IMR-90 (cell line): ENCODE measurements around the gene CAPN5.

GRCh38 chr11:76455191-76455841, 10.5 kb downstream of the EMSY start:
- RRBS: no CpG with 5 or more reads among the region's 4 CpGs
CAGE:
- cytosol, long polyA plus RNA: no peak
- long polyA plus RNA: no peak
- nucleus, long polyA plus RNA: no peak

GRCh38 chr11:76629445-76629969, 41.0 kb downstream of the LRRC32 start:
- RRBS: no CpG with 5 or more reads among the region's 8 CpGs
CAGE:
- cytosol, long polyA plus RNA: no peak
- long polyA plus RNA: no peak
- nucleus, long polyA plus RNA: no peak

- RRBS: no CpG with 5 or more reads among the region's 2 CpGs
CAGE:
- cytosol, long polyA plus RNA: no peak
- long polyA plus RNA: no peak
- nucleus, long polyA plus RNA: no peak
Observed at GRCh38 chr11:76631781-76632359, 38.7 kb downstream of the LRRC32 start.

DNA sequence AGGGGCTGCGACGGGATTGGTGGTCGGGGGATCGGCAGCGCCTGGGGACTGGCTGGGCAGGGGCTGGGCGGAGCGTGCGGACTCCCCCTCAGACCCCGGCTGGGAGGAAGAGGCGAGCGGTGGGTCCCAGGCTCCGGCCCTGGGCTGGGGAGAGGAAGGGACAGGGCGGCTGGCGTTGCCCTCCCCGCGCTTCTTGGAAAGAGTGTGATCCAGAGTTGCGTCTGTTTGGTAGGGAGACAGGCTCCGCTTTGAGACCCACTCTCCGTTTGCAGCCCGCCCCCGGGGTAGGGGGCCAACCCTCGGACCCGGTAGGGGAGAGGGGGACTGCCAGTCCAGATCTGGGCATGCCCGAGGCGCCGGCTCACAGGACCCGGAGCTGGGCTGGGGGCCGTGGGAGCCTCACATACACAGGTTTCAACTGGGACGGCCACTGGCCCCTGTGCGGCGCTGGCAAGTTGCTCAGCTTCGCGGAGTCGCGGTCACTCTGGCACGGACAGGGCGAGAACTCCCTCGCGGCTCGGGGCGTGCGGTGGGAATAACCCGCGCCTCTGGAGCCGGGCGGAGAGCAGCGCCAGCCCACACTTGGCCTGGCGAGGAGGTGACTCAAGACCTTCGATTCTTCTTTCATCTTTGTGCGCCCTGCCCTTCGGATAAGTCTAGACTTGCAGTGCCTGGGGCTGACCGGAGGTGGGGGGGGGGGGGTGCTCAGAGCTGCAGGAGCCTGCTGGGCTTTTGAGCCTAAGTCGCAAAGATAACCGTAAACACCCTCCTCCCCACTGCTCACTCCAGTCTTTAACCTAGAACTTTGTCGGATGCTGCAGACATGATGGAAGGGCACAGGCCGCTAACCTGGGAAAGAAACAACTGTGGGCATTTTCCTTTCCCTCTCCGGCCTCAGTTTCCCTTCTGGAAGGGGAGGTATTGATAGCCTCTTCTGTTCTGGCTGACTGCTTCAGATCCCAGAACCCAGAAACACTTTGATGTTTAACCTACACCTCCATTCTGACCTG, 1.2 kb downstream of the TSKU start:
- RRBS: 2% methylated on average over 4 of the region's 57 CpGs
CAGE:
- cytosol, long polyA plus RNA: no peak
- long polyA plus RNA: no peak
- nucleus, long polyA plus RNA: no peak

- RRBS: no CpG with 5 or more reads among the region's 8 CpGs
CAGE:
- cytosol, long polyA plus RNA: no peak
- long polyA plus RNA: no peak
- nucleus, long polyA plus RNA: no peak
Observed at GRCh38 chr11:76786219-76786614, 3.1 kb downstream of the TSKU start.

DNA sequence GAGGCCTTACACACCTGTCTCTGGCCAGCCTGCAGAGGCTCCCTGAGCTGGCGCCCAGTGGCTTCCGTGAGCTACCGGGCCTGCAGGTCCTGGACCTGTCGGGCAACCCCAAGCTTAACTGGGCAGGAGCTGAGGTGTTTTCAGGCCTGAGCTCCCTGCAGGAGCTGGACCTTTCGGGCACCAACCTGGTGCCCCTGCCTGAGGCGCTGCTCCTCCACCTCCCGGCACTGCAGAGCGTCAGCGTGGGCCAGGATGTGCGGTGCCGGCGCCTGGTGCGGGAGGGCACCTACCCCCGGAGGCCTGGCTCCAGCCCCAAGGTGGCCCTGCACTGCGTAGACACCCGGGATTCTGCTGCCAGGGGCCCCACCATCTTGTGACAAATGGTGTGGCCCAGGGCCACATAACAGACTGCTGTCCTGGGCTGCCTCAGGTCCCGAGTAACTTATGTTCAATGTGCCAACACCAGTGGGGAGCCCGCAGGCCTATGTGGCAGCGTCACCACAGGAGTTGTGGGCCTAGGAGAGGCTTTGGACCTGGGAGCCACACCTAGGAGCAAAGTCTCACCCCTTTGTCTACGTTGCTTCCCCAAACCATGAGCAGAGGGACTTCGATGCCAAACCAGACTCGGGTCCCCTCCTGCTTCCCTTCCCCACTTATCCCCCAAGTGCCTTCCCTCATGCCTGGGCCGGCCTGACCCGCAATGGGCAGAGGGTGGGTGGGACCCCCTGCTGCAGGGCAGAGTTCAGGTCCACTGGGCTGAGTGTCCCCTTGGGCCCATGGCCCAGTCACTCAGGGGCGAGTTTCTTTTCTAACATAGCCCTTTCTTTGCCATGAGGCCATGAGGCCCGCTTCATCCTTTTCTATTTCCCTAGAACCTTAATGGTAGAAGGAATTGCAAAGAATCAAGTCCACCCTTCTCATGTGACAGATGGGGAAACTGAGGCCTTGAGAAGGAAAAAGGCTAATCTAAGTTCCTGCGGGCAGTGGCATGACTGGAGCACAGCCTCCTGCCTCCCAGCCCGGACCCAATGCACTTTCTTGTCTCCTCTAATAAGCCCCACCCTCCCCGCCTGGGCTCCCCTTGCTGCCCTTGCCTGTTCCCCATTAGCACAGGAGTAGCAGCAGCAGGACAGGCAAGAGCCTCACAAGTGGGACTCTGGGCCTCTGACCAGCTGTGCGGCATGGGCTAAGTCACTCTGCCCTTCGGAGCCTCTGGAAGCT, 13.6 kb downstream of the TSKU start:
- RRBS: 95% methylated on average over 11 of the region's 31 CpGs
CAGE:
- cytosol, long polyA plus RNA: no peak
- long polyA plus RNA: no peak
- nucleus, long polyA plus RNA: no peak

GRCh38 chr11:76805202-76805638, 22.1 kb downstream of the TSKU start:
- RRBS: no CpG with 5 or more reads among the region's 5 CpGs
CAGE:
- cytosol, long polyA plus RNA: no peak
- long polyA plus RNA: no peak
- nucleus, long polyA plus RNA: no peak

DNA sequence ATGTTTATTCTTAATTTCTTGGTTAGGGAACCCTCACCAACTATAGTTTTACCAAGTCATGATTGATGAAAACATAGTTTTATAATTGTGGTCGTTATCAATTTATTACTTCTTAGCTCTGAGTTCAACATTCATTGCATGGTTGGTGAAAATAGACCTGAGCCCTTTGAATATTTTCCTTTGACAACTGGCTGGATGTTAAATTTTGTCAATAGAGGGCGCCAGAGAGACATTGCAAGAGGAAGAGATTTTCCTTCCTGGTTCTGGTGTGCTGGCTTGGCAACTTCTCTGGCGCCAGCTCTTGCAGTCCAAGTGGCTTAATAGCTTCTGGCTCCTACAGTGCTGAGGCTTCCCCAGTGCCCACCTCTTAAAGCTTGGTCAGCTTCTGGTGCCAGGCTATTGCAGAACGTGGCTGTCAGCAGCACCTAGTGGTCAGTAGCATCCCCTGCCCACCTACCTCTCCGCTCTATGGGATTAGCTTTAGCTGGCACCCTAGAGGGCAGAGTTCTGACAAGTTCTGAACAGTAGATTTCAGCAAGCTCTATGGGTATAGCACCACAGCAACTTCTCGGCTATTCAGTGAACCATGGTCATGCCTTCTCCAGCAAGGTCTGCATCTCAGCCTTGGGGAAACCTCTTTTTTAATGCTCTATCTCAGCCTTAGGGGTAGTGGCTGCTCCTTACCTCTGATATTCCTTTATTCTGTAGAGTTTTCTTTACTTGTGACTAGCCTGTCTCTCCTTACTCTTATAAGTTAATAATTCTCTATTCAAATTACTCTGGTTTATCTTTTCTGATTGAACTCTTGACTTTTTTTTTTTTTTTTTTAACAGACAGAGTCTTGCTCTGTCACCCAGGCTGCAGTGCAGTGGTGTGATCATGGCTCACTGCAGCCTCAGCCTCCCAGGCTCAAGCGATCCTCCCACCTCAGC, 59.4 kb downstream of the ACER3 start:
- RRBS: no CpG with 5 or more reads among the region's 7 CpGs
CAGE:
- cytosol, long polyA plus RNA: no peak
- long polyA plus RNA: no peak
- nucleus, long polyA plus RNA: no peak

- RRBS: no CpG with 5 or more reads among the region's 1 CpG
CAGE:
- cytosol, long polyA plus RNA: no peak
- long polyA plus RNA: no peak
- nucleus, long polyA plus RNA: no peak
Observed at GRCh38 chr11:76997889-76998320, 36.3 kb upstream of the B3GNT6 start.

GRCh38 chr11:77039492-77040370, 5.5 kb downstream of the B3GNT6 start:
- RRBS: 11% methylated on average over 28 of the region's 105 CpGs
CAGE:
- cytosol, long polyA plus RNA: no peak
- long polyA plus RNA: no peak
- nucleus, long polyA plus RNA: no peak

DNA sequence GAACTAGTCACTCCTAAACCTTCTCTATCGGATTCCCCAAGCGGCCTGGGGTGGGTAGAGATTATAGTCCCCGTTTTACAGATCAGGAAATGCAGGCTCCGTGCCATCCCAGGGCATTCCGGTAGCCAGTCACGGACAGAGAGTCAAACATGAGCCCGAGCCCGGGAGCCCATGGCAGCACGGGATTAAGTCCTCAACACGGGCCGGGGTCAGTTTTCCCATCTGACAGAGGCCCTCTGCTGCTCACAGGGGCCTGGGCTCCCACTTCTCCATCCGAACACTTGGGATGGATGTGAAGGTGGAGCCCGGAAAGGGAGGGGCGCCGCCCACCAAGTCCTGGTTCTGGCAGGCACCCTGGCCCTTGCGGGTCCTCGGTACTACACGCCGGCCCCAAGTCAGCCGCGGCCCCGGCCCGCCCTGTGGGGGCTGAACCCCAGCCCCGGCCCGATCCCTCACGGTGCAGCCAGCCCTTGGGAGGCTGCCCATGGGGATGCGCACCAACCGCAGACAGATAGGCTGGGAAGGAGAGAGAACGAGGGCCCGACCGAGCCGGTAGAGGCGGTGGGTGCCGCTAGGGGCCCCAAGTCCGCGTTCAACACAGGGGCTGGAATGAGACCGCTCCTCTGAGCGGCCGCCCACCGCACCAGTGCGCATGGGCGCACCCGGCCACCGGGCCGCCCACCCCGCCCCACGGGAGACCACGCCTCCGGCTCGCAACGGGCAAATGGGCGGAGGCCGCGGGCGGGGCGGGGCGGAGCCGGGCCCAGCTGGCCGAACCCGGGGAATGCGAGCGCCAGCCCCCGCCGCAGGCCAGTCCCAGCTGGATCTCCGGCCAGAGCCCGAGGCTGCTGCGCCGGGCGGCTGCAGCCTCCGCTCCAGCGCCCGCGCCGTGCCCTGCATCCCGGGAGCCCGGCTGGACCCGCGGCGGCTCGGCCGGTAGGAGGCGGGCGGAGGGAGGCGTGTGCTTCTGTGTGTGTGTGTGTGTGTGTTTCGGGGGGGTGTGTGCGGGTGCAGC, at the start of gene CAPN5:
Gene CAPN5 (plus strand): TSS at position 813 of the 1,015 bp plus-strand sequence.
- RRBS: 2% methylated on average over 52 of the region's 86 CpGs
CAGE:
- cytosol, long polyA plus RNA: no peak
- long polyA plus RNA: no peak
- nucleus, long polyA plus RNA: no peak

GRCh38 chr11:77115178-77115602, 12.6 kb downstream of the OMP start:
- RRBS: no CpG with 5 or more reads among the region's 16 CpGs
CAGE:
- cytosol, long polyA plus RNA: no peak
- long polyA plus RNA: no peak
- nucleus, long polyA plus RNA: no peak

- RRBS: no CpG with 5 or more reads among the region's 7 CpGs
CAGE:
- cytosol, long polyA plus RNA: no peak
- long polyA plus RNA: no peak
- nucleus, long polyA plus RNA: no peak
Observed at GRCh38 chr11:77137141-77137502, 9.1 kb downstream of the MYO7A start.

GRCh38 chr11:77278499-77279211, 22.8 kb downstream of the GDPD4 start:
- RRBS: no CpG with 5 or more reads among the region's 4 CpGs
CAGE:
- cytosol, long polyA plus RNA: no peak
- long polyA plus RNA: no peak
- nucleus, long polyA plus RNA: no peak

DNA sequence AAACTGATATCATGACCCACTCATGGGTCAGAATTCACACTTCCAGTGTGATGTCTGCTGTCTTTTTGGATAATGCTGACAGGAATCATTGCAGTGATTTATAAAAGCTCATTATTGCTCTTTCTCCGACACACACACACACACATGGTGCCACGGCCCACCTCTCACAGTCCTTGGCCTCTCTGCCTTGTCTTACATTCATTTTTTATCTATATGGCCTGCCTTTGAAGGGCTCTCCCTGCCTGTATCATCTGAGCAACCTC, 24.4 kb upstream of the PAK1 start:
- RRBS: no CpG with 5 or more reads among the region's 2 CpGs
CAGE:
- cytosol, long polyA plus RNA: no peak
- long polyA plus RNA: no peak
- nucleus, long polyA plus RNA: no peak

DNA sequence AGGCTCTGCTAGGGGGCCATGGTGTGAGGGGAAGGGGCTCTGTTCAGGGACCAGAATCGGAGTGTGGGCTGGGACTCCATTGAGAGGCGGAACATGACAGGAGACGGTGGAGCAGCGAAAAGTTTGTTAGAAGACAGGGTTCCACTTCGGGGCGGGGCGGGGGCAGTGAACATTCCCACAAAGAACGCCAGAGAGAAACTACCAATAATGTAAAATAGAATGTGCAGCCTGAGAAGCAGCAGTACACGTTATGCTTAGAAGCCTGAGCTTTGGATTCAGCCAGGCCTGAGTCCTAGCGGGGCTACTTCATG, 585 bp downstream of the AAMDC start:
- RRBS: no CpG with 5 or more reads among the region's 10 CpGs
CAGE:
- cytosol, long polyA plus RNA: no peak
- long polyA plus RNA: no peak
- nucleus, long polyA plus RNA: no peak

DNA sequence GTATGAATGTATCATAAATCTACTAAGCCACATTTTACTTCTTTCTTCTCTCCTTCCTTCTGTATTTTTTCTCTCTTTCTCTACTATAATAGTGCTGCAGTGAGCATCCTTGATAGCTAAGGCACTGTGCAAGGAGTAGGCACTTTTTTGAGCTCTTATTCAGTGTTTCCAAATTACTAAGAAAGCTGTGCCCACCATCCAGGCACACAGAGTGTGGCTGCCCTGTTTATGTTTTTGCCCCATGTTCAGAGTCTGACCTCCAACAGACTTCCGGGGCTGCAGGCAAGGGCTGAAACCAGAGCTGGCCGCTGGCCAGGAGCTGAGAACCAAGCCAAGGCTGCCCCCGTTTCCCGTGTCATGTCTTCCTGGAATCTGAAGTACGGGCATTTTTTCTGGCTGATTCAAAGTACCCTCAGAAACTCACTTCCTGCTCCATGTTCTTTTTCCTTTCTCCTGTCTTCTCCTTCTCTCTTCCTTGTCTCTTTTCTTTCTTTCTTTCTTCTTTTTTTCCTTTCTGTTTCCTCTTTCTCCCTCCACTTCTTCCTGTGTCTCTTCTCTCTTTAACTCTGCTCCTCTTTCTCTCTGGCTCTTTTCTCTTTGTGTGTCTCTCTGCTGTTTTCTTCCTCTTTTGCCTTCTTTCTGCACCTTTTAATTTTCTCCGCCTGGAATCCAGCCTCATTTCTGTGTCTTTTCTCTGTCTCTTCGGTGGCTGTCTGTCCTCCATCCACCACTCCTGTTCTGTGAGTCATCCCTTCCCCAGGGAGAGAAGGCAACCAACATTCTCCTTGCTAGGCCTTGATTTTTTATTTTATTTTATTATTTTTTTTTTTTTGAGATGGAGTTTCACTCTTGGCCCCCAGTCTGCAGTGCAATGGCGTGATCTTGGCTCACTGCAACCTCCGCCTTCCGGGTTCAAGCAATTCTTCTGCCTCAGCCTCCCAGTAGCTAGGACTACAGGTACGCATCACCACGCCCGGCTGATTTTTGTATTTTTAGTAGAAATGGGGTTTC, 17.1 kb upstream of the KCTD14 start:
- RRBS: no CpG with 5 or more reads among the region's 13 CpGs
CAGE:
- cytosol, long polyA plus RNA: no peak
- long polyA plus RNA: no peak
- nucleus, long polyA plus RNA: no peak

DNA sequence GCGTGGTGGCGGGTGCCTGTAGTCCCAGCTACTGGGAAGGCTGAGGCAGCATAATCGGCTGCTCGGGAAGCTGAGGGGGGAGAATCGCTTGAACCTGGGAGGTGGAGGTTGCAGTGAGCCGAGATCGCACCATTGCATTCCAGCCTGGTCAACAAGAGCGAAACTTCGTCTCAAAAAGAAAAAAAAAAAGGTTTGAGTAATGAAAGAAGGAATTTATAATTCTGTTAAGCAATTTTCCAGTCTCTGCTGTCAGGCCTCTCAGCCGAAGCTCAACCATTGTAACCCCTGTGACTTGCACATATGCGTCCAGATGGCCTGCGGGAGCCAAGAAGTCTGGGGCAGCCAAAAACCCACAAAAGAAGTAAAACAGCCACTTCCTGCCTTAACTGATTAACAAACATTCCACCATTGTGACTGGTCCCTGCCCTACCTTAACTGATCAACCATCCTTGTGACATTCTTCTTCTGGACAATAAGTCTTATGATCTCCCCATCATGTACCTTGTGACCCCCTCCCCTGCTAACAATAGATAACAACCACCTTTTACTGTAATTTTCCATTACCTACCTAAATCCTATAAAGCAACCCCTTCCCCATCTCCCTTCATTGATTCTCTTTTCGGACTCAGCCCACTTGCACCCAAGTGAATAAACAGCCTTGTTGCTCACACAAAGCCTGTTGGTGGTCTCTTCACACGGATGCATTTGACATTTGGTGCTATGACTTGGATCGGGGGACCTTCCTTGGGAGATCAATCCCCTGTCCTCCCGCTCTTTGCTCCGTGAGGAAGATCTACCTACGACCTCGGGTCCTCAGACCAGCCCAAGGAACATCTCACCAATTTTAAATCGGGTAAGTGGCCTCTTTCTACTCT, 1.2 kb upstream of the NDUFC2 start:
- RRBS: no CpG with 5 or more reads among the region's 20 CpGs
CAGE:
- cytosol, long polyA plus RNA: no peak
- long polyA plus RNA: no peak
- nucleus, long polyA plus RNA: no peak

GRCh38 chr11:78082853-78083436, 3.3 kb upstream of the NDUFC2 start:
- RRBS: no CpG with 5 or more reads among the region's 4 CpGs
CAGE:
- cytosol, long polyA plus RNA: no peak
- long polyA plus RNA: no peak
- nucleus, long polyA plus RNA: no peak

DNA sequence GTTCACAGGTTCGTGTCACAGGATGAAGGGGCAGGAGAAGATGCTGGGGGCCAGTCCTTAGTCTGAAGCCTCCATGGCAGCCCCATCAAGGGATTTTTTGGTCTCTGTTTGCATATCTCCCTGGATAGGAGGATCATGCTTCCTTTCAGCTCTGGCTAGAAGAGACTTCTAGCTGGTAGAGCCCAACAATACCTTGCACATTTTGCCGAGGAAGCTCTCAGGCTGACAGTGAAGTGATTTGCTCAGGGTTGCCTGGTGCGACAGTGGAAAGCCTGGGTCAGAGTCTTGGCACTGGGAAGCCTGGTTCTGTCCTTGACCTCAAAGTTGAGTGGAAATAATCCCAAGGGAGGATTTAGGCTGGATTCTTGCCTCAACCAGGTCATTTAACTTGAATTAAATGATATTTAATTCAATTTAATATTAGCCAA, 24.3 kb upstream of the ALG8 start:
- RRBS: no CpG with 5 or more reads among the region's 3 CpGs
CAGE:
- cytosol, long polyA plus RNA: no peak
- long polyA plus RNA: no peak
- nucleus, long polyA plus RNA: no peak